Metastatic Pancreatic Carcinoma in the Ovary (tissue), 1 donor: ENCODE measurements around the genes SULT6B1 and QPCT.

DNA sequence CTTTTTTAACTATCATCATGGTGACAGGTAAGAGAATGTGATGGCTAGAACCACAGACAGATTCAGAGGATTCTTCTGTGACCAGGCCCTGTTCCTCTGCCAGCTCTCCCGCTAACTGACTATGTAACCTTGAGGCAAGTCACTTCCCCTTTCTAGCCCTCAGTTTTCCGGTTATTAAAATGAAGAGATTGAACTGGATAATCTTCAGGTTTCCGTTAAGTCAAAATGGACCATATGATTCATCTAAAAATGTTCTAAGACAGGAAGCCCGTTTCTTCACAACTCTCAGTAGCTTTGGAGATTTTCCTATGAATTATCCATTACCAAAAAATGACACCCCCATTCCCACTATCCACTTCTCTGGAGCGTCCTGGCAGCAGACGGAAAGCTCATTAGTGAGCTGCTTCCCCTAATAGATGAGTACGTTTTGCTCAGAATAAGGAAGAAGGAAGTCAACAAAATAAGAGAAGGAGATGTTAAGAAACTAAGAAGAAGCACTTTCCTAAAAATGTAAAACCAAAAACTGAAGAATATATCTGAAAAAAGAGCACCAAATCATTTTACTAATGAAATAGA, 140.1 kb upstream of the RASGRP3 start:
- PRO-cap, result no peak

DNA sequence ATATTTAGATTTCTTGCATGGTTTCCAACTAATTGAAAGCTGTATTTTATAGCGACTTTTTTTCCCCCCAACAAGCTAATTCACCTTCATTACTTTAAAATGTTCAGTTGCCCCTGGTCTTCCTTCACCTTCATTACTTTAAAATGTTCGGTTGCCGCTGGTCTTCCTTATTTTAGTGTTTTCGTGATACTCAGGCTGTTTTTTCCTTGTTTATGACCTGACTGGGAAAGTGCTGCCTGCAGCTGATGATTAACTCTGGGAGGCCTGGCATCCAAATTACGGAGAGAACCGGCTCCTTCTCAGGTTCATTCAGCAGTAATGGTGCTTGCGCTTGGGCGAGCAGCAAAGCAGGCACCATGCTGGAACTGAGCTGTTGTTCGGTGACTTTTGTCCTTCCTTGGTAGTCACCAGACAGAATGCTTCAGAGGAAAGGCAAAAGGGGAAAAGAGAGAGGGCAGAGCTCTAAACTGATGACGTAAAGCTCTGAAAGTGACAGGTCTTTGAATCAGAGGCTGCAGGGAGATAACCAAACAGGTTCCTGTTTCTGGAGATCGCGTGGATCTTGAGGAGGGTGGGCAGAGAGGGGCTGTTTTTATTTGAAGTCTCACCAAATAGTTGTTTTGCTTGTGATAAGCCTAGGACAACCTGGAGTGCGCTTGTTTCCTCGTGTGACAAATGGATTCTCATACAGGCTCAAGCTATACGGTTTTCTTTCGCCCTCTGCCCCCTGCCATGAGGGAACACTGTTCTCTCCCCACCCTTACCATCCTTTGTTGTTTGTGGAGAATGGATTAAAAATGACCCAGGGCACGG, 1.0 kb downstream of the RASGRP3 start:
- PRO-cap, result bidirectional peak, plus-strand start at position 302 of the sequence, minus-strand start at position 174 of the sequence; bidirectional peak, plus-strand start at position 508 of the sequence, minus-strand start at position 409 of the sequence

DNA sequence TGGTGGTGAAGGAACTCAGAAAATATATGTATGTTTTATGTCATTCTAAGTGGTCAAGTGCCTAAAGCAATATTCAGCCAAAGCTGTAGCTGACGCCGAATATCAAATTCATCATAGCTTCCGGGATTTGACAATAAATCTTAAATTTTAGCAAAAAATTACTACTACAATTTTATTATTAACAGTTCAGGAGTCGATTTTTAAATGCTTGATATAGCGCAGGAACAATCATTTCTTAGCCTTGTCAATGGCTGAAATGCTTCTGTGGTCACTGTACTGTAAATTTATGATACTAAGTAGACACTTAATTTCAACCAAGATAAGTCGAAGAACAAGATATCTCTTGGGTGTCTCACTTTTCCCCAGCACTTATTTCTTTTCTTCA, 101.8 kb upstream of the CRIM1 start:
- PRO-cap, result no peak

DNA sequence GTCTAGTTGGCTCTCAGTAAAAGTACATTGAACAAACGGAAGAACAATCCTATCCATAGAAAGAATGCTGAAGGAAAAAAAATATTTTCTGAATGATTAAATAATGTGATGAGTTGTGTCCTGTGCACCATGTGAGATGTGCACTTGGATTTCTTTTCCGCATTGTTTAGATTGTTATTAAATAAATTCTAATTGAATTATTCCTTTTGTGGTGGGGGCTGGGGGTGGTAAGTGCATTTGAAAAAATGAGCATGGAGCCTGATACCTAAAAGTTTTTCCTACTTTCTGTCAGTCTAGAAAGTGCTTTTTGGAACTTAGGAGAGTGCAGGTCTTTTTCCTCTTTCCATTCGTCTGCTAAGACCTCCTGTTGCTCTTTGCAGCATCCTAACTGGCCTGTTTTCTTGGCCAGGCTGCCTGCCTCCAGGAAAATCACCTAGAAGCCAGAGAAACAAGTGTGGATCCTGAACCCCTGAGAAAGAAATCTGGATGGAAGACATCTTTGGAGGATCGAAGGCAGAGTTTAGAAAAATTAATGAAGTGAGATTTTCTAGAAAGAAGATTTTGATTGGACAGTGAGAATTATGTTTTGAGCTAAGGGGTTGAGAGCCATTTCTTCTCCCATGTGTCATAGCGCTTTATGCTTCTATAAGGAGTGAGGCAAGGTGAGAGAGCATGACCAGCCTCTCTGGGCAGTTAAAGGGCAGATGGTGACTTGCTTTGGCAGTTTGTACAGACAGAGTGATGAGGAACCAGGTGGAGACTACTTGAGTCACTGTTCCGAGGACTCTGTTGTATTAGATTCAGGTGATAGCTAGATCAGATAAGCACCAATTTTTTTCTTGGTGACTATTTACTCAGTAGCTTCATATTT, 4.2 kb downstream of the CRIM1 start:
- PRO-cap, result no peak

GRCh38 chr2:36402908-36404054, 47.7 kb downstream of the CRIM1 start:
- PRO-cap, result no peak

DNA sequence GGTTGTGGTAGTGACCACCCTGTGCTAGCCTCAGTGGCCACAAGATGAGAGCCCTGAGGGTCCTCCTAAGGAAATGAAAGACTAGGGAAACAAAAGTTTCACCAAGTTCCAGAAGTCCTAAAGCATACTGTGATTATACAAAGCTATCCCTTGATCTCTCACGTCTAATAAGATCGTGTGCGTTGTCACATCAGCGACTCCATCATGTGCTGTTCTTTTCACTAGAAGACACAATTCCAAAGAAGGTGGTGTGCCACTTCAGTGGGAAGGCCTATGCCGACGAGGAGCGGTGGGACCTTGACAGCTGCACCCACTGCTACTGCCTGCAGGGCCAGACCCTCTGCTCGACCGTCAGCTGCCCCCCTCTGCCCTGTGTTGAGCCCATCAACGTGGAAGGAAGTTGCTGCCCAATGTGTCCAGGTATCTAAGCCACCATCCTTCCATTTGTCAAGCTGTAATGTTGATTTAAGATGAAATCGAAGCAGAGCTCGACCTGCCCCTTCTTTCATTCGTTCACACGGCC, 60.8 kb downstream of the FEZ2 start:
- PRO-cap, result no peak

DNA sequence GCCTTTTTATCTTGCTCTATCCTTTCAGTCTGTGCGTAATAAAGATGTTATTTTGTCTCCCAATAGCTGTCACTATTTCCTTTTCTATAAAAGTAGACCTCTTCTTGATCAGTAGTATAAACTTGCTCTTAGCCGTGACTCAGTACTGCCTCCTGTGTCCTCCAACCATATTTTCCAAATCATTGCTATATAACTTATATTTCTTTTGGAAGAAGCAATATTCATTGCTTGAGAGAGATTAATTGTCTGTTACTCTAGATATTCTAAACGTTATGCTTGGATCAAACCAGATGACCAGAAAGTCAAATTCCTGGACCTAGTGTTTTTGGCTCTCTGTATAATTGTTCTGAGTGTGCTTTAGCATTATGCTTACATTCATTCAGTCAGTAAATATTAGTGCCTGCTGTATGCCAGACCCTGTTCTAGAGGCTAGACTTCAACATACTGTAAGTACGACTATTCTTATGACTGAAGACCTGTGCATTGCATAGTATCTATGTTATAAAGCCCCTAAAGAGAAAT, 52.9 kb downstream of the FEZ2 start:
- PRO-cap, result no peak

DNA sequence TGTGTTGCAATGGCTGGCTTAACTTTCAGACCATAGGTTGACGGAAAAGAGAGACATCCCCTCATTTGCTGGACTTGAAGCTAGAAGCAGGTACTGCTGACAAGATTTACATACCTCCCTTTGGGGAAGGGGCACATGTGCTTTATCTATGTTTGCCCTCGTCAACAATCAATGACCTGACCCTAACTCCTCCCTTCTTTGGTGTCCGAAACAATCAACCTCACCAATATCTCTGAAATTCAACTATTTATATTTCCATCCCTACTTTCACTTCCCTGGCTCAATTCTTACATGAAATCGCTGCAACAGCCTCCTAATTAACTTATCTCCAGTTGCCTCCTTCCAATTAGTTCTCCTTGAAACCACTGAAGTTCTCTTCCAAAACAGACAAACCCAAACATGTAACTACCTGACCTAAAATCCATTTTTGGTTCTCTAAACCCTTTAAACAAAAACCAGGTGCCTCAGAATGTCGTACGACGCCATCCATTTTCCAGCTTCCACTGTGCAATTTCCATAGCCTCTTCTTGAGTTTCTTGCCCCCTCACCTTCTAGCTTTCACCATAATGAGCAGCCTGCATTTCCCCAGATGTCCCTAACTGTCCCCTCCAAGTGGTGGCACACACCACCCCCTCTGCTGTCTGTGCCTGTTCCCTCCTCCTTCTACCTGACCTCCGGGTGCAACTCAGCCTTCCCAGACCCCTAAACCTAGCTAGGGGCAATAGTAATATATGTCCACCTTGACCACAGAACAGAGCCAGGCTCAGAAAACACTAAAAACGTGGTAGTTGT, 32.9 kb downstream of the FEZ2 start:
- PRO-cap, result no peak

DNA sequence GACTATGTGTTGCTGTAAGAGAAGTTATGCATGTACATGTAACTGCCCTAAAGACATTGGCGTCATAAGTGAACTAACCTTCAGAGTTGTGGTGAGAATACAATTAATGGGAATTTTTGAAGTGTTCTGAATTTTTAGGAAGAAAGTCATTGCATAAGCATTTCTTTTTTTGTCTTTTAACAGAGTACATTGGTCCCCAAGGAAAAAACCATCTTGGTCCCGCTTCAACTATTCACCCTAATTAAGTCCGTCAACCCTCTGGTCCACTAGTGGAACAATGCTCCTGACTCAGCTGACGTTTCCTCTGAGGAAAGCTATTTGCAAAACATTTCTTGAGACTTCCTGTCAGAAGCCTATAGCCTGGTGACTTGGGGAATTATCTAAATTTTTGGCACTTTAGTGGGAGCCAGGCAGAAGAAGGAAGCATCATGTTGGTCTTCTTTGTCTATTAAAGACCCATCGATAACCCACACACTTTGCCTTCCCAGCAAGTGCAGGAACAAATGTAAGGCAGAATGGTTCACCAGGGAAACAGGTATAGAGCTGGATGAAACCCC, 41.0 kb upstream of the VIT start:
- PRO-cap, result no peak

DNA sequence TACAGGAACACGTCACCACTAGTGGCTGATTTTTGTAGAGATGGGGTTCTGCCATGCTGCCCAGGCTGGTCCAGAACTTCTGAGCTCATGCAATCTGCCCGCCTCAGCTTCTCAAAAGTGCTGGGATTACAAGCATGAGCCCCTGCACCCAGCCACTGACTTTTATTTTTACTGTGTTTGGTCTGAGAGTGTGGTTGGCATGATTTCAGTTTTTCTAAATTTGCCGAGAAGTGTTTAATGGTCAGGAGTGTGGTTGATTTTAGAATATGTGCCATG, 100.2 kb downstream of the STRN start:
- PRO-cap, result no peak

DNA sequence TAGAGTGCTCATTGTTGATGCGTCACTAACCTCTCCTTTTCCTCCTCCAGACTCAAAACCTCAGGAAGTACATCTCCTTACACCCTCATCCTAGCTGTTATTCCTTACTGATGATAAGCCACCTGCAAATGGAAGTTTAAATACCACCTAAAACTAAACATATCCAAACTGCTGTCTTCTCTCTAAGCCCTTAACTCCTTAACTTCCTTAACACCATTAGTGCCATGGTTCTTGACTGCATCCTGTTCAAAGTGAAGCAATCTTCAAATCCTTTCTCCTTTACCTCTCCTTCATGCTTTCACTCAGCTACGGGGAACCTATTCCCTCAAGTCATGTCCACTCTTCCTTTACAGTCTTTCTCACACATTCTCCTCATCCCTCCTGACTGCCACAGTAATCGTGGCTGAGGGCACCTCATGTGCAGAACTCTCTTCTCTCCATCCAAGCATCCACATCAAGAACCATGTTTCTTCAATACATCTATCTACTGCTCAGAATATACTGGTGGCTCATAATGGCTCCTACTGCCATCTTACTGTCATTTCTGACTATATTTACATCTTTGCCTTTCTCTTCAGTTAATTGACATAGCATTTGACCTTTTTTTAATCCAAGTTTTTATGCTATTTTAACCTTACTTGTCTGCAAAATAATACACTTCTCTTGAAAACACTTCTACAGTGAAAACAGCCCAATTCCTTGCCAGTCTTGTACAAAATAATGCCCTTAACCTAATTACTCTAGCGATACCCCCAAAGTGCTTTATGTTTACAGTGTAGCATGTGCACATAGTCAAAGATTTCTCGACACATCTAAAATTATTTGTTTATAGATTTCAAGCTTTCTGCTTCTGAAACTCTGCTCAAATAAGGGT, 20.5 kb downstream of the EIF2AK2 start:
- PRO-cap, result no peak

- PRO-cap, result no peak
Observed at GRCh38 chr2:37168165-37168435, 11.3 kb upstream of the EIF2AK2 start.

- PRO-cap, result no peak
Observed at GRCh38 chr2:37188594-37189015, at the start of gene SULT6B1. Gene SULT6B1, minus strand, starts transcription at chr2:37188670.

DNA sequence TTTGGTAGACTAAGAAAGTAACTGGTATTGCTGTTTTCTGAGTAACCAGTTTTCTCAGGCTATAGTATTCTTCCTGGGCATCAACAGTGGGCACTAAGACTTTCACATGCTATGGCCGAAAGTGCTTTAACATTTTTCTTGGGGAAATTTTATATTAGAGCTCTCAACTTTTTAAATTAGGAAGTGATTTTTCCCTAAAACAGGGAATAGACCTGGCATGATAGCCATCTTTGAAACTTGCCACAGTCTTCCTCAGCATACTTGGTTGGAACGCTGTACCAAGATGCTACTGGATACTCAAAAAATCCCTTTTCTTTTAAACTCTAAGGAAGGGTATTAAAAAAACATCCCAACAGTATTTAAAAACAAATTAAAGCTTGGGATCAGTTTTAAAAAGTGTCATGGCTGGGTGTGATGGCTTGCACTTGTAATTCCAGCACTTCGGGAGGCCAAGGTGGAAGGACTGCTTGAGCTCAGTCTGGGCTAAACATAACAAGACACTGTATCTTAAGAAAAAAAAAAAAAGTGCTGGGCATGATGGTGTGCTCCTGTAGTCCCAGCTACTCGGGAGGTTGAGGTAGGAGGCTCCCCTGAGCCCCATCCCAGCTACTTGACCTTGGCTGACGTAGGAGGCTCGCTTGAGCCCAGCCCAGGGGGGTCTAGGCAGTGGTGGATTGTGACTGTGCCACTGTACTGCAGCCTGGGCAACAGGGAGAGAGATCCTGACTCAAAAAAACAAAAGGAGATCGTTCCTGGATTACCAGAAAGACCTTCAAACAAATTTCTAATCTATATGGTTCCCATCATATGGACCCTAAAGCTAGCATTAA, 4.1 kb downstream of the CEBPZOS start:
- PRO-cap, result no peak

DNA sequence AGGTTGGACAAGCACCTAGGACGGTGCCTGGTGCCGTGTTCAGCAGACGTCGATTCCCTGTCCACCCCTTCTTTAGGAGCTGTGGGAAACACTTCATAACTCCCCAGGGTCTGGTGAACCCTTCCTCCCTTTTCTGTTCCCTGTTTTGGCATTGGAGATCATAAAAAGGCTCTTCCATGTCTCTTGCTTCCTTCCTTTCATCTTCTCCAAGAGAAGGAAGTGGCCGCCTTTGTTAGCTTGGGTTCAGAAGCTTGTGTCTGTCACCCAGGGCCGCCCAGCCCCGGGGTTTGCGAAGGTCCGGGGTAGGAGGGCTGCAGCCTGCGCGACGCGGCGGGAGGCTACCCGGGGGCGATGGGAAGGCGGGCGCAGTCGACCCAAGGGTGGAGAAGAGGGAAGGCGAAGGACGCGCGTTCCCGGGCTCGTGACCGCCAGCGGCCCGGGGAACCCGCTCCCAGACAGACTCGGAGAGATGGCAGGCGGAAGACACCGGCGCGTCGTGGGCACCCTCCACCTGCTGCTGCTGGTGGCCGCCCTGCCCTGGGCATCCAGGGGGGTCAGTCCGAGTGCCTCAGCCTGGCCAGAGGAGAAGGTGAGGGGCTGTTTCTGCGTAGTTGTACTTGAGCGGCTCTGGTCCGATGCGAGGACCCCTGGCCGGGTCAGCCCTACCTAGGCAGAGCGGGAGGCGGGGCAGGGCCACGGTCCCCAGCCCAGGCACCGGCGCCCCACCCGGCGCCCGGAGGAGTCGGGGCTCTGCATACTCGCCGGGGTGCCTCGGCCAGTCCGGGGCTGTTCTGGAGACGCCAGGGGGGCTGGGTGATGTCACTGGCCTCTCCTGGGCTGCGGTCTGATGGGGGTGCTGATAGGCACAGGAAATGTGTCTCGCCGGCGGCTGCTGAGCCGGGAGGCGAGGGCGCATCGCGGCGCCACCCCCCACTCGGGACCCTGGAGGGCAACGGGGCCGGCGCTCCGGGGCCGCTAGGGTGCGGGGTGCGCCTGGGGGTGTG, at the start of gene QPCT:
Gene QPCT, plus strand, starts transcription at position 368 of the 1,004 bp plus-strand sequence.
- PRO-cap, result bidirectional peak, plus-strand start at position 458 of the sequence, minus-strand start at position 289 of the sequence; bidirectional peak, plus-strand start at position 885 of the sequence, minus-strand start at position 773 of the sequence

DNA sequence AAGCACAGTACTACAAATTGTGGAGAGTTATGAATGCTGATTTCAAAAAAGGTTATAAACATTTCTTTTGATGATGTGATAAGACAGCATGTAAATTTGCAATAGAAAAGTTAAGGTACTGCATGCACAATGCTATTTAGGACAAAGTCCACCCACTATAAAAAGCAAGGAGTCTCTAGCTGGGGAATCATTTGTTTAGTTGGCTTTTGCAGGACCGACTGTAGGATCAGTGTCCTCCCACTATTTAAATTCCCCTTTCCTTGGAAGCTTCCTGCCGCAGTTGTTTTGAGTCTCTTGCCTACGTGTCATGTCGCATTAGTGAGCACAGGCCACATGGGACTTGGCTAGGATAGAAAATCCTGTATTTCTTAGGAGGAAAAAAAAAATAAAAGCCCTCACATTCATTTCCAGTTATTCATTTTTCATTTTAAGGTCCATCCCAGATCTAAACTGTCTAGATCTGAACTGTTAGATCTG, 13.1 kb downstream of the QPCT start:
- PRO-cap, result no peak

DNA sequence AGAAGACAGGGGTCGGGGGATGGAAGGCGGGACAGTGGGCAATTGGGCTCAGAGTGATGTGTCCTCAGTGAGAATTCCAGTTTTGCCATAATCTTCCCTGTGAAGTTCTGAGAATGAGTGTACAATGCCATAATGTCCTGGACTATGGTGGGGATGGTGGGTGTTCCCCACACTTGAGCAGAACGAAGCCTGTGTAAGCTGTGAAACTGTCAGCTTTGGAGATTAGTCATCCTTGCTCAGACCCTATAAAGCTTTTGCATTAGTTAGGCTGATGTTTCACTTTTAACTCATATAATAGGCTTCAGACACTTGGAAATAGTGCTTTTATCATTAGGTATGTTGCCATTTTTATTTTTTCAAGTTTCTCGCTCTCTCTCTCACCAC, 47.4 kb downstream of the CDC42EP3 start:
- PRO-cap, result no peak

GRCh38 chr2:37635424-37636203, 35.8 kb downstream of the CDC42EP3 start:
- PRO-cap, result no peak

GRCh38 chr2:37642043-37642446, 29.4 kb downstream of the CDC42EP3 start:
- PRO-cap, result no peak

DNA sequence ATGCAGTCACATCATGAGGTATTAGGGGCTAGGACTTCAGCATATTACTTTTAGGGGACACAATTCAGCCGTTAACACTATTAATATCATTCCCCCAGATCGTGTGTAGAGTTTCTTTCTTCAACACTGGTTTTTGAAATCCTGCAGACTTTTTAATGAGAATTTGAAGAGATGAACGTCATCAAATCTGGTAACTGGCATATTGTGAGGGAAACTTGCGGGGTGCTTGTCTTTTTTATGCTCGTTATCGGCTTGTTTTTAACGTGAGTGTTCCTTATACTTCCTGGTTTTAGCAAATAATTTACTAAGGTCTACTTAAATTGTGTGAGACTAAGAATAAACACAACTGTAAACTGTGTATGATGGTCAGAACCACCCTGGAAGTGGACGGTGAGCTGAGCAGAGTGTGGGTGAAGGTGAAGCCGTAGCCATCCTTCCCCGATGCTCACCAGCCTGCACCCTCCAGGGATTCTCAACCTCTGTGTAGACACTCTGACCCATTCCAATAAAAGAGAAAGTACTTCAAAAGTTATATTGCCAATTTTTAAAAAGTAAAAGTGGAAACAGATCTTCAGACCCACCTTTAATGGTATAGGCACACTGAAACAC, 82.3 kb upstream of the CDC42EP3 start:
- PRO-cap, result no peak